CMK (cell line): ENCODE measurements around a stretch of chr17.

DNA sequence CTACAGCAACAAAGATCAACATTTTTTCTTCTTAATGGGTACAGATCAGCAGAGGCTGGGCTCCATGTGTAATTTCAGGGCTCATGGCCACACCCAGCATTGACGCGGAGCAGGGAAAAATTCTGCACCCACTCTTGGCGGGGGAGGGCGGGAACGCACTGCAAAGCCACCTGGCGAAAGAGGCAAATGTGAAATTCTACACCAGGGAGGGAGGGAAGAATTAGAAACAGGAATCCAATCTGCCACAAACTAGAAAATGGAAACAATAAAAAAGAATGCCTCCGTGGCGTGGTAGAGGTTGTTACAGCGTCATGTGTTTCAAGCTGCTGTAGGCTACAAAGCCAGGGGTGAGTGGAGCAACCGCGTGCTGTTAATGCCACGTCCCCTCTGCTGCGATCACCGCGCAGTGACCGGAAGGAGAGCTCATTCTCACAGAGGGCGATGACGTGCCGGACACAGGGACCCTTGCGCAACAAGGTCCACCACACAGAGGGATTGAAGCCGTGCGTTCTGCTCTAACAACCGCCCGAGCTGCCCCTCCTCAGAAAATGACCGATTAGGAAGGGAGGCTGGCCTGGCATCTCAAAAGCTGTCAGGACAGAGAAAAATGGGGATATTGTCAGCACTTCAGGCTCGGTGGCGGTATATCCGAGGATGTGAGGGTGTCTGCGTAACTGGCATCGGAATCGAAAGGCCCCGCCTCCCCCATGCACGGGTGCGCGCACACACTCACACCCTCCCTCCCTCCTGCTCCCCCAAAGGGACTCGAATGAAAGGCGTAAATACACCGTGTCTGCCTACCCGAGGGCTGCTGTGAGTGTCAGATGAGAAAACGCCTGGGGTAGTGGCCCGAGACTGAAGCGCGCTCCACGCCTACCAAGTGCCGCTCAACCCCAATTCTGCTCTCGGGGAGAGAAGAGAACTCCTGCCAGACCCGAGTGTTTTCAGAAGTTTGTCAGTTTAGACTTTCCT, 70.9 kb upstream of the TNRC6C start:
- RRBS = 100% methylated on average over 3 of the region's 47 CpGs

GRCh38 chr17:77963363-77963848, 4.9 kb downstream of the TNRC6C start:
- RRBS = no CpG with 5 or more reads among the region's 2 CpGs

- RRBS = no CpG with 5 or more reads among the region's 14 CpGs
These were observed 78.6 kb downstream of the TMC6 start for GRCh38 chr17:78049644-78050649.

DNA sequence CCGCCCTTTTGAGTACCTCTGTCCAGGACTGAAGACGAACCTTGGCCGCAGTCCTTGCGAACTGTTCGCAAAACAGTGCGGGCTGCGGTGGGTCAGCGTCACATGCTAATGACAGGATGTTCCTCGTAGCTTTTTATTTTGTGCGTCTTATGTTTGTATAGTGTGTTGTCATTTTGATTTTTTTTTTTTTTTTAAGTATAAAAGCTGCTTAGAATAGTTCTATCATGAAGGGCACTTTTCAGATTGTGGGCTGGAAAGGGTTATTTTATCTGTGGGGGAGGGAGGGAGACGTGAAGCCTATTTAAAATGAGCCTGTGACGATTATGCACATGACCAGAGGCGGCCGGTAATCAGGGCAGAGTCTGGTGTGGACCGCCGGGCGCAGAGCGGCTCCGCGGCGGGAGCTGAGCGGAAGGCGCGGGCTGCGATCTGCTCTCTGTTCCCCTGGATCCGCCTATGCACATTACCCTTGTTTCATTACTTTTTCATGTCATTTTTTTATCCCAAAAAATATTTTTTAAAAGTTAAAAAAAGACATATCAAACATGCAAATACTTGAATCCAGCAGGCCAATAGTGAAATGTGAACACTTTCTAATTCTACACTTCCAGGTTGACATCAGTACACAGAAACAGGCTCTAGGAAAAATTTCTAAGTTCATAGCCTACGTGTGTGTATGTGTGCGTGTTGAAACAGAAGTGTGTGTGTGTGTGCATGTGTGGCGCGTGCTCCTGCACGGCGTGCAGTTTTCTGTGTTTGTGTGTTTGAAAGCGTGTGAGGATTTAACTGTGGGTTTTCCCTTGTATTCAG, 23.4 kb downstream of the TMC6 start:
- RRBS = no CpG with 5 or more reads among the region's 33 CpGs

DNA sequence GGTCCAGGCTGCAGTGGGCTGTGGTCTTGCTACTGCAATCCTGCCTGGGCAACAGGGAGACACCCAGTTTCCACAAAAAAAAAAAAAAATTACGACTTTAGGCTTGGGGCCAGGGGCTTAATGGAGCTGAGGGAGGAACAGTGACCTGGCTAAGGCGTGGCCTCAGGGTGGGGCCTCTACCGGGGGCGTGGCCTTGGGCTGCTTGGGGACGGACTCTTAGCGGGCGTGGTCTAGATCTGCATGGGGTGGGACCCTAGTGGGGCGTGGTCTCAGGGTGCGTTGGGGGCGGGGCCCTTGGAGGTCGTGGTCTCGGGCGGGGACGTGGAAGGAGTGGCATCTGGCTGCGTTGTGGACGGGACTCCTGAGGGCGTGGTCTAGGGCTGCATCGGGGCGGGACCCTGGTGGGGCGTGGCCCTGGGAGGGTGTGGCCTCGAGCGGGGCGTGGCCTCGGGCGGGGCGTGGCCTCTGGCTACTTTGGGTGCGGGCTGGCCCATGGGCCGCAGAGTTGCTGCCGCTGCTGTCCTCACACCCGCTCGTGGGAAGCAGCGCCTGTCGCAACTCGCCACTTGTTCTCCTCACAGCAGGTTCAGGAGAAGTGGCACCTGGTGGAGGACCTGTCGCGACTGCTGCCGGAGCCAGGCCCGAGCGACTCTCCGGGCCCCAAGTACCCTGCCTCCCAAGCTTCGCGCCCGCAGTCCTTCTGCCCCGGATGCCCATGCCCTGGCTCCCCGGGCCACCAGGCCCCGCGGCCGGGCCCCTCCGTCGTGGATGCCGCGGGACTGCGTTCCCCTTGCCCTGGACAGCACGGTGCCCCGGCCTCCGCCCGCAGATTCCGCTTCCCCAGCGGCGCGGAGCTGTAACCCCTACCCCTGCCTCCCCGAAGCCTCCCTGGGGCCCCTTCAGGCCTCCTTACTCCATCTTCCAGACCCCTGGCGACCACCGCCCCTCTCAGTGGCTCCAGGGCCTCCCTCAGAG, 5.6 kb upstream of the C17orf99 start:
- RRBS = 77% methylated on average over 13 of the region's 64 CpGs

DNA sequence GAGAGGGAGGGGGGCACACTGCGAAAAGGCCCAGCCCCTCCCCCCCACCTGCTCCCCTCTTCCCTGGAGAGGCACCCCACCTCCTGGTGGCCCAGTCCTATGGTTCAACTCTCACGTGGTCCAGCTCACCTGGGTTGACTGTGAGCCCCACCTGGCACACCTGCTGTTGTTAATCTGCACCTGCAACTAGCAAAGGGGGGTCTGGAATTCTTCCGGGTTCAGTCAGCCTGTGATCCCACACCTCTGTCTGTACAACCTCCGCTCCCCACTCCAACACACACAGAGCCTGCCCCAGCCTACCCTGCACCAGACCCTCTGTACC, 1.9 kb upstream of the SYNGR2 start:
- RRBS = 94% methylated on average over 1 of the region's 4 CpGs

GRCh38 chr17:78173898-78174235, 5.5 kb downstream of the SYNGR2 start:
- RRBS = no CpG with 5 or more reads among the region's 4 CpGs

DNA sequence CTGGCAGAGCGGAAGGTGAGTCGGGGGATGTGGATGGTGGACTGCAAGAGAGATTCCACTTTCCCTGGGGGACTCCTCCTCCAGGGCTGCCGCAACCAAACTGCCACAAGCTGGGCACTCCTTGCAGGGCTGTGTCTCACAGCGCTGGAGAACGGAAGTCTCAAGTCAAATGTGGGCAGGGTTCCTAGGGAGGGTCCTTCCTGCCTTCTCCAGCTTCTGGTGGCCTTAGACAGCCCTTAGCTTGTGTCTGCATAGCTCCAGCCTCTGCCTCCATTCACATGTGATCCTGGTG, 11.4 kb upstream of the BIRC5 start:
- RRBS = no CpG with 5 or more reads among the region's 5 CpGs

DNA sequence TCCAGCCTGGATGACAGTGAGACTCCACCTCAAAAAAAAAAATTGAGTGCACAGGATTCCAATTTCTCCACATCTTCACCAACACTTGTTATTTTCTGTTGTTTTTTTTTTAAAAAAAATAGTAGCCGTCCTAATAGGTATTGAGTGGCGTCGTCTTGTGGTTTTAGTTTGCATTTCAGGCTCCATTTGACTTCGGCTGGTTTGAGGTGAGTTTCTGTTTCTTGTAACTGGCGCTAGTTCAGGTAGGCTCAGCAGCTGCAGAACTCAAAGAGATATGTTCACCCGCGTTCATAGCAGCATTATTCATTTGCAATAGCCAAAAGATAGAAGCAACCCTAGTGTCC, 44.6 kb downstream of the TMEM235 start:
- RRBS = no CpG with 5 or more reads among the region's 7 CpGs

DNA sequence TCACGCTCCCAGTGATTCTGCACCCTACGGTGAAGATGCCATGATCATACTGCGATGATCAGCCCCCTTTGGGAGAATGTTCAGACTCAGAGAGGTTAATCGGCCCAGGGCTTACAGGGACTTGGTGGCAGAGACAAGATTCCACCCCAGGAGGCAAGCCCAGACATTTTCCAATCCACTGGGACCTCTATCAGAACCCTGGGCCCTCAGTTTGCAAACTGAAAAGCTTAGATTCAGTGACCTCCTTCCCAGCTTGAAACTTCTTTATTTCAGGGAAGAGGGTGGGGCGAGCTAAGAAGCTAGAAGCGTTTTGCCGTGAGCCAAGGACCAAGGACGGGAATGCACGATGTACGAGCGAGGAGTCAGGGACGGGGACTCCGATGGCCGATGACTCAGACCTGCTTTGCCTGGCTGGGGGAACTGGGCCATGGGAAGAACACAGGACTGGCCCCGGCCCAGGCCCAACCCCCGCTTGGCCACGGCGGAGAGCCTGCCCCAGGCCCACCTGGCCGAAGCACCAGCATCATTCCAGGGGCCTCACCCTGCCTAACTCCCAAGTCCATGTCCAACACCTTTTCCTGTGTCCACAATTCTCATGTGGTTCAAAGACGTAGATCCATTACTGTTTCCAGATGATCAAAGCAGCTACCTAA, 34.6 kb downstream of the SOCS3 start:
- RRBS = no CpG with 5 or more reads among the region's 20 CpGs

DNA sequence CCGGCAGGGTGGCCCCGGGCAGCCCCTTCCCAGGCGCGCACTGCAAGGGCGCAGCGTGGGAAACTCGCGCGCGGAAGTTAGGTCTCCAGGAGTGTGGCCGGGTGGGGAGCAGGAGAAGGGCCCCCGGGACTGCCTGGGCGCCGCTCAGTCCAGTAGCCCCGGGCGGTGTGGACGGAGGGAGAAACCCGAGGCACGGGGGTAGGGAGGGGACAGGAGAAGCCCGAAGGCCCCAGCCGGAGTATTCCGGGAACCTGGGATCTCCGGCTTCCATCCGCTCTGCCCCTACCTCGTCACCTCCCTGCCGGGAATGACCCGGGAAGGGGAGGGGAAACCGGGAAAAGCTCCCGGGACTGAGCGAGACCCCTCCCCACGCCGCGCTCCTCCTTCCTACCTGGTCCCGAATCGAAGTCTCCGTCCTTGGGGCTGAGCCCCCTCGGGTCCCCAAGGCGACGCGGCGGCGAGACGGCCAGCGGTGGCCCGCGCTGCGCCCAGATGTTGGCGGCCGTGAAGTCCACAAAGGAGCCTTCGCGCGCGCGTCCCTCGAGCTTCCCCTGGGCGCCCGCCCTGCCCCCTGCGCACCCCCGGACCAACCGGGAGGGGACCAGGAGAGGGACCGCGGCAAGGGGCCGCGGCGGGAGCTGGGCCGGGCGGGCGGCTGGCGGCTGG, 385 bp downstream of the SOCS3 start:
- RRBS = 35% methylated on average over 27 of the region's 69 CpGs

DNA sequence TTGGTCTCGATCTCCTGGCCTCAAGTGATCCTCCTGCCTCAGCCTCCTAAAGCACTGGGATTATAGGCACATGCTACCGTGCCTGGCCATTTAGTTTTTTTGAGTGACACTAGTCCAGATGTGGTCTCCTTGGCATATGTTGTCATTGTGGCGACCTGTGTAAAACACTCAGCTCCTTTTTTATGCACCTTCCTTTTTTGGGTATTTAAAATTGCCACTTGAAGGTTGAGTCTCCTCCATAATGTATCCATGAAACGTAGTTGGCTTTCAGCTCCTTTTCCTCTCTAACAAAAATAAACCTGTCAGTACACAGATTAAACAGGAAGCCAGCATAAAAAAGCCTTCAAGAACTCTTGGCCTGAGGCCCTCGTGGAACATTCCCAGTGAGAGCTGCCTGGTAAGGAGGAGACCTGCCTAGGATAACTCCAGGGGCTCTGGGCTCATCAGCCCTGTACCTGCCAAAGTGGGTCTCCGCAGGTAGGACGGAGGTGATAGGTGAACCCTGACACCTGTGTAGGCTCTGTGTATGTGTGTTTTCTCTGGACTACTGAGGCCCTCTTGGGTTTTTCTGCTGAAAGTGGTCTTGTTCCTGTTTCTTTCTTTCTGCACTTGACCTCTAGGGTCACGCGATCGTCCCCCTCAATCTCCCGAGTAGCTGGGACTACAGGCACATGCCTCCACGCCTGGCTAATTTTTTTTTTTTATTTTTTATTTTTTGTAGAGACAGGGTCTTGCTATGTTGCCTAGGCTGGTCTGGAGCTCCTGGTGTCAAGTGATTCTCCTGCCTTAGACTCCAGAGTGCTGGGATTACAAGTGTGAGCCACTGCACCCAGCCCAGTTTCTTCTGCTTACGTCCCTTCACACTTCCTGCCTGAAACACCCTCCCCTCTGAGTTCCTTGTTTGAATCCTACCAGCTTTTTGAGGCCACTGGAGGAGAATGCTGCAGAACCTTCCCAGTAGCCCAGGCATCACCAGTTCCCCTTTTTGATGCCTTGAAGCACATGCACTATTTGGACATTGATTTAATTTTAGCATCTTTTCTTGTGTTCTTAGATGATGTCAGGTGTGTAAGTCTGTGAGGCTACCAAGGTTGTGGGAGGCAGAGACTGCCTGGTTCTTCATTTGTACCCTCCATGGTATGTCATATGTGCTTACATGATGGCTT, 9.7 kb downstream of the PGS1 start:
- RRBS = no CpG with 5 or more reads among the region's 13 CpGs

DNA sequence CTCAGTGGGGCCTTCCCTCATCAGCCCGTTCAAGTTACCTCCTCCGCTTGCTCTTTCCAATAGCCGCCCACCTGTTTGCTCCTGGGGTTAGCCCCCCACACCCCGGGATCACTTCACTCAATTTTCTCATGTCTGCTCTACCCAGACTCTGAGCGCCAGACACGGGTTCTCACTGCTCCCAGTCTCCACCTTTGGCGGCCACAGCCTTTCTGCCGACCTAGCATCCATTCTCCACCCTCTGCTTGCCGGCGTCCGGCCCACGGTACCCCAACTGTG, 92.3 kb upstream of the DNAH17 start:
- RRBS = 94% methylated on average over 2 of the region's 12 CpGs

GRCh38 chr17:78677649-78678032, 100.4 kb upstream of the DNAH17 start:
- RRBS = no CpG with 5 or more reads among the region's 6 CpGs

DNA sequence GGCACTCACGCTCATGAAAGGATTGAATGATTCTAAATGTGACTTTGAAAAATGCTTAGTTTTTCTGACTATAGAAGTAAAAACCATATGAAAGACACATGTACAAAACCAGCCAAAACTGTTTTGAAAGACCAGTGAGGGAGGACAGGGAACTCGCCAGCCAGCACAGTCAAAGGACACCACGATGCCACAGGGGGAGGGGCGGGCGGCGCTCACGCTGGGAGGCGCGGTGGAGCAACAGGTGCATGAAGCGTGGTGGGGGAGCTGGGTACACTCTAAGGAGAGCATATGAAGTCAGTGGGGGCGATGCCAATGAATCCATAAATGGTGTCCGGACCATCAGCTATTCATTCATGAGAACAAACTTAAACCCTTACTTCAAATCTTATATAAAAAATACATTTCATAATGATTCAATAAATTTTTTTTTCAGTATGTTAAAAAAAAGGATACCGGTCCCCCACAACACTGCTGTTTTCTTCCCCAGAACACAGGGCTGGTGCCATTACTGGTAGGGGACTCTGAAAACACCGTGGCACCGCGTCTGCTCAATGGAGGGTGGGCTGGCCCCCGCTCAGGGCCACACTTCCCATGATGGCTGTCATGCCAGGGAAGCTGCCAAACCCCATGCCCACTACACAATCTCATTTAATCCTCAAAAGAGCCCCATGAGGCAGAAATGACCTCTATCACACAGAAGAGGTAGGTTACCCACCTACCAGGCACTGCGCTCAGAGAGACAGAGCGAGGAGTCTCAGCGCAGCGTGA, 101.1 kb upstream of the DNAH17 start:
- RRBS = no CpG with 5 or more reads among the region's 21 CpGs

- RRBS = 77% methylated on average over 4 of the region's 16 CpGs
These were observed 101.1 kb downstream of the CYTH1 start for GRCh38 chr17:78680912-78681510.

- RRBS = no CpG with 5 or more reads among the region's 6 CpGs
These were observed 99.6 kb downstream of the CYTH1 start for GRCh38 chr17:78682363-78683045.

- RRBS = no CpG with 5 or more reads among the region's 1 CpG
These were observed 46.3 kb downstream of the CYTH1 start for GRCh38 chr17:78735868-78736164.

DNA sequence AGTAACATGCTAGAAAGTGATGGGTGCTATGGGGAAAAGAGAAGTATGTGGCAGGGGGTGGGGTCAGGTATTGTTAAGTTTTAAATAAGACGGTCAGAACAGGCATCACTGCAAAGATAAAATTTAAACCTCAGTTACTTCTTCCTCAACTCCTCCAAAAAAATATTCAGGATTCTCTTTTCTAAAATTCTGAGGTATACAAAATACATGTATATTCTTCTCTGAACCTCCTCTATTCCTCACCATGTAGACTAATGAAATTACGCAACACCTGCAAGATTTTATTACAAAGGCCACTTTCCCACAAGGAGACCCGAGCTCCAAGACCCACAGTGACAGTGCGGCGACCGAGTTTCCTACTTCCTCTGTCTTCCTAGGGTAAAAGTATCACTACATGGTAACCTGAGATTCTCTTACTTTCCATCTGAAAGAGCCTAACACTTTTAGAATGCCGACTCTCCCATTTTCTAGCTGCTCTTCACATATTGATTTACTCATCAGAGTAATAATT, 35.9 kb downstream of the CYTH1 start:
- RRBS = no CpG with 5 or more reads among the region's 7 CpGs

- RRBS = no CpG with 5 or more reads among the region's 9 CpGs
These were observed 23.3 kb downstream of the CYTH1 start for GRCh38 chr17:78758649-78759237.